ENCODE data around the gene AKR7A3.

DNA sequence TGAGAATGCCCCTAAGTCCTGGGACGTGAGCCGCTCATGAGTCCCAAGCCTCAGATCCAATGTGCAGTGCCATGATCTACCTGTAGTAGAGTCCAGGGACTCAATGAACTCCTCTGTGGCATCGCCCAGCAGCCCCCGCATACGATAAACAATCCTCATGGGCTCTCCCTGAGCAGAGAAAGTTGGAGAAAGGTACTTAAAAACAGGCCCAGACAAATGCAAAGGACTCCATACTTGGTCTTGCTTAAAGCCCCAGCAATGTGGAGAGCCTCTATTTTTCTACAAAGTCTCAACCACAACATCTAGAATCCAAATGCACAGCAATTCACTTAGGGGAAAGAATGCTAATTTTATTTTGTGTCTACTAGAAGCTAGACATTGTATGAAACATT is 113.0 kb downstream of the UBR4 start:
- RRBS = no CpG with 5 or more reads among the region's 5 CpGs

DNA sequence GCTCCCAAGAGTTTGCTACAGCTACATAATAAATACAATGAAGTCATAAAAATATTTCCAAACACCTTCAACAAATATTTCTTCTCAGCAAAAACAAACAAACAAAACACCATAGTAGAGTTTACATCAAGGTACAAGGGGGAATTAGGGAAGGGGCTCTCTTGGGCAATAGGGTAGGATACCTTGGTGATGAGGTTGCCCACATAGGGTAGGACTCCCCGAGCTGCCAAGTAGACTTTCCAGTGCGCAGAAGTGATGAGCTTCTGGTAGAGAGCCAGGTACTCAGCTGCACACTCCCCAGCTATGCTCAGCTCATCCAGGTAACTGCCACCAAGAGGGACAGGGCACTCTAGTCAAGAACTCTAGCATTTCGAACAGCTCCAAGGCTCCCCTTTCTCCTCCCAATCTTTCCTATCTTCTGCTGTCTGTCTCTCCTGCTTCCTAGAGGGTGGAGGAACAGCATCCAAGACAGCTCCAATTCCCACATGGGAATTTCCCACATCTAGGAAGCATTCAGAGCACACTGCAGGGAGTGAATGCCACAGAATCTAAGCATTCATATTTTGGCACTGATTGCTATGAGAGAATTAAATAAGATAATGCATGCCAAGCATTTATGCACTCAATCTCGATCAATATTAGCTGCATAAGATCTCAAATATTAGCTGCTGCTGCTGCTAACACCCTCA is 105.1 kb downstream of the UBR4 start:
- RRBS = no CpG with 5 or more reads among the region's 4 CpGs

GRCh38 chr1:19121130-19121902 is 88.8 kb downstream of the UBR4 start:
- RRBS = no CpG with 5 or more reads among the region's 9 CpGs

DNA sequence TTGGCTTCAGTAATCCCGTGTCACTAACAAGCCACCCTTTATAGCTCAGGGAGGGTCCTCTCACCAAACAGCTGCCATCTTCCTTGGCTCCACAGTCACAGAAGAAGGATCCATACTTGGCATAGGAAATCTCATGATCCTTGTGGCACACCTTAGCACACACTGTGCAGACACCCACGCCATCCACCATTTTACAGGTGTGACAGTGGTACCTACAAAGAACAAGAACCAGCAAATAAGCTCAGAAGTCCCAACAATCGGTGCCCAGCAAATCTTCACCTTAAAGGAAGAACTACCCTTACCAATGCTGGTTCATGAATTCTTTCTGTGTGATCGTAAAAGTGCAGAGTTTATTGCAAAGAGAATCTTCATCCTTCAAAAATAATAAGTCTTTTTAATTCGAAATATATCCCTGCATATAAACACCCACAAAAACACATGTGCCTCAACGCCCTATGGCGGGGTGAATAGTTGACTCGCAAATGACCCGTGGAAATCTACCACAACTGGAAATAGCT is 48.5 kb downstream of the UBR4 start:
- RRBS = no CpG with 5 or more reads among the region's 9 CpGs

DNA sequence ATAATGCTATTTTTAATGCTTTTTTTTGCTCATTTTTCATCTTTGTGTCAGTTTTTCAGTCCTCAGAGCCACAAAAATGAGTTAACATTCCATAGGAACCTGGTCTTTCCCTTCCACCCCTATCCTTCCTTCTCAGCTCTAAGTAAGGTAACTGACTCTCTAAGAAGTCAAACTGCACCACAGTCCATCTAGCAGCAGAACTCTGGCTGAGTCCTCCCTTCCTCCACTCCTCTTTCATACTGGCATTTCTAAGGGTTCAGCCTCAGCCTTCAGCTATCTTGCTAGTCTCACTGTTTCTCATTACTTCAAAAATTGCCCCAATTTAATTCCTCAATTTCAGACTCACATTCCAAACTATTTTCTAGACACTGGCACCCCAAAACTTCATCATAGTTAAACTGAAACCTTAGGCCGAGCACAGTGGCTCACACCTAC is 29.4 kb downstream of the UBR4 start:
- RRBS = no CpG with 5 or more reads among the region's 1 CpG

GRCh38 chr1:19181233-19181804 is 28.7 kb downstream of the UBR4 start:
- RRBS = no CpG with 5 or more reads among the region's 2 CpGs

- RRBS = 5% methylated on average over 2 of the region's 27 CpGs
Observed at GRCh38 chr1:19209273-19209949, 655 bp downstream of the UBR4 start.

DNA sequence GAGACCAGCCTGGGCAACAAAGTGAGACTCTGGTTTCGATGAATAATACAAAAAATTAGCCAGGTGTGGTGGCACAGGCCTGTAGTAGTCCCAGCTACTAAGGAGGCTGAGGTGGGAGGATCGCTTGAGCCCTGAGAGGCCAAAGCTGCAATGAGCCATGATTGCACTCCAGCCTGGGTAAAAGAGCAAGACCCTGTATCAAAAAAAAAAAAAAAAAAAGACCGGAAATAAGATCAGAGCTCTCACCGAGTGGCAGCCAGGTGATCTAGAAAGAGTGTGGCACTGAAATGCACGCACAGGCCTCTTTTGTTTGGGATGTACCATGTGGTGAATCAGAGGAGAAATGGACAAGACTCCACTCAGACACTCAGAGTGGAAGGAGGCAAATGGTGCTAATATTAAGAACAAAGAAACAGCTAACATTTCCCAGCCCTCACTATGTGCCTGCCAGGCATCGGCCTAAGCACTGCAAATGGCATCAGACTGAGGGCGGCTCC is 16.0 kb downstream of the AKR7A3 start:
- RRBS = no CpG with 5 or more reads among the region's 7 CpGs

DNA sequence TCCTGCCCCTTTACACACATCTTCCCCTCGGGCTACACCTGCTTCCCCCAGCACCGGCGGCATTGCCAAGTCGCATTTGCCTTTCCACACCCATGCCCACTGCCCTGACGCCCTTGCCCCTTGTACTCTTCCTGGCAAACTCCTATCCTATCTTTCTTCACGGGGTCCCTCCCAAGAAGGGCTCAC is 15.7 kb downstream of the AKR7A3 start:
- RRBS = no CpG with 5 or more reads among the region's 6 CpGs

GRCh38 chr1:19288373-19289670 is at the start of gene AKR7A3:
Gene AKR7A3 (minus strand): TSS chr1:19288770.
- RRBS = 56% methylated on average over 2 of the region's 82 CpGs

DNA sequence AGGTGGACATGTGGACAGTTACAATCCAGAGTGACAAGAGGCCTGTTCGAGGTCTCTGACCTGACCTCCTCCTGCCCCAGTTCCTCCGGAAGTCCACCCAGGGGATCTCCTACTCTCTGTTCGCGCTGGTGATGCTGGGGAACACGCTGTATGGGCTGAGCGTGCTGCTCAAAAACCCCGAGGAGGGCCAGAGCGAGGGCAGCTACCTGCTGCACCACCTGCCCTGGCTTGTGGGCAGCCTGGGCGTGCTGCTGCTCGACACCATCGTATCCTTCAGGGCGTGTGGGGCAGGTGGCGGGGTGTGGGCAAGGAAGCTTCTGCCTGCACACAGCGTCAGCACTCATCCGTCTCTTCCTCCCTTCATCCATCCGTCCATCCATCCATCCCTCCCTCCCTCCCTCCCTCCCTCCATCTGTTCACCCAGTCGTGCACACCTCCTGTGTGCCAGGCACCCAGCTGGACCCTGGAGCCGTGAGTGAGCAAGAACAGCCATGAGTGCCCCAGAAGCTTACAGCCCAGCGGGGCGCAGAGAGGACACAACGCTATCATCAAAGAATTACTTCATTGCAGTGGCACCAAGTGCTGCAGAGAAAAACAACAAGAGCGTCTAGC is 15.1 kb downstream of the SLC66A1 start:
- RRBS = no CpG with 5 or more reads among the region's 22 CpGs

DNA sequence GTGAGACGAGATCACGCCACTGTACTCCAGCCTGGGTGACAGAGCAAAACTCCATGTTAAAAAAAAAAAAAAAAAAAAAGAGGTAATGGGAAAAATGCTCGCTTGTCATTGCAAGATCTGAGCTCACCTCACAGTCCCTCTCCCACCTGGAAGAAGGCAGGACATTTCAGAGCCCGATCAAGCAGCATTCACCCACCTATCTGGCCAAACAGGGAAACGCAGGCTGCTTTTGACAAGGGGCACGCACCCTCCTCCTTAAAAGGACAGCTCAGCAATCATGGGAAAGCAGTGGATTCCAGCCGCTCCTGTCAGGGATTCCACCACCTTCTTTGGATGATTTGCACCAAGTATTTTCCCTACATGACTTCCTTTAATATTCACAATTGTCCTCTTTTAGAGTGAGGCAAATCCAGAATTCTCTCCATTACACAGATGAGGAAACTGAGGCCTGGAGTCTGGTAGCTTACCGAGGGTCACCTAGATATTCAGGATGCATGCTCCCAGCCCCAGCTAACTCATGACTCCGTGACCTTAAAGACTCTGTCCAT is 80.8 kb downstream of the CAPZB start:
- RRBS = no CpG with 5 or more reads among the region's 9 CpGs

GRCh38 chr1:19426215-19426741 is 59.1 kb downstream of the CAPZB start:
- RRBS = no CpG with 5 or more reads among the region's 9 CpGs

DNA sequence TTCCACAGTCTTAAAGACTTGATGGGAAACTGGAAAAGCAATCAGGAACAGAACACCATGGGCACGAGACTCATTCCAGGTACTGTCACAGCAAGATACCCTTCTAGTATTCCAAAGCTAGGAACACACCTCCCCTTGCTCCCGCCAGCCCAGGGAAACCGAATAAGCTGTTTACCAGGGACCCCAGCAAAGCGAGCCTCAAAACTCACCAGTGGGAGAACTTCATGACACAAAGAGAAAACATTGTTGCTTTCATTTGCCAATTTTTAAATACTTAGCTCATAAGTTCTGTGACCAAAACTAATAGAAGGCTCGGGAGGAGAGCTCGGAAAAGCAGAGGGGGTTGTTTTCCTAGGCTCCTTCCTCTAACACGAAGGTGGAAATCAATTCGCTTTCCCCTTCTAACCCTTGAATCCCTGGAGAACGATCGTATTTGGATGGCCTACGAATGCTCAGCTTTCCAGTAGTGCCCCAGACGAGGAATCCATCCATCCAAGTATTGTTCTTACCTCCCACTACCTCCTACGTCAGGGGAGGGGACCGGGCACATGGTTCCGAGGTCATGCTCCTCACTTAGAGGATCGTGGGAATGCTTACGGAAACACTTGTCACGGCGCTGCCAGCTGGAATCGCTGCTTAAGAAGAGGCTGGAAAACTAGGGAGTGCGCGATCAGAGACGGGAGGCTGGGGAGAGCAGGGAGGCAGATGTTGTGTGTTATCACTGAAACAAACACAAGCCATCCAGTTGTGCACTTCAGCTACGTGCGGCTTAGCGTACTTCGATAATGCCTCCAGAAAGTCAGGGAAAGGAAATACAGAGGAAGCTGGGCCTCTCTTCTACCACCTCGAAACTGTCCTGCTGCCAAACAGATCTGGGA is 47.5 kb downstream of the CAPZB start:
- RRBS = no CpG with 5 or more reads among the region's 28 CpGs

- RRBS = no CpG with 5 or more reads among the region's 2 CpGs
Observed at GRCh38 chr1:19450440-19451281, 34.7 kb downstream of the CAPZB start.

DNA sequence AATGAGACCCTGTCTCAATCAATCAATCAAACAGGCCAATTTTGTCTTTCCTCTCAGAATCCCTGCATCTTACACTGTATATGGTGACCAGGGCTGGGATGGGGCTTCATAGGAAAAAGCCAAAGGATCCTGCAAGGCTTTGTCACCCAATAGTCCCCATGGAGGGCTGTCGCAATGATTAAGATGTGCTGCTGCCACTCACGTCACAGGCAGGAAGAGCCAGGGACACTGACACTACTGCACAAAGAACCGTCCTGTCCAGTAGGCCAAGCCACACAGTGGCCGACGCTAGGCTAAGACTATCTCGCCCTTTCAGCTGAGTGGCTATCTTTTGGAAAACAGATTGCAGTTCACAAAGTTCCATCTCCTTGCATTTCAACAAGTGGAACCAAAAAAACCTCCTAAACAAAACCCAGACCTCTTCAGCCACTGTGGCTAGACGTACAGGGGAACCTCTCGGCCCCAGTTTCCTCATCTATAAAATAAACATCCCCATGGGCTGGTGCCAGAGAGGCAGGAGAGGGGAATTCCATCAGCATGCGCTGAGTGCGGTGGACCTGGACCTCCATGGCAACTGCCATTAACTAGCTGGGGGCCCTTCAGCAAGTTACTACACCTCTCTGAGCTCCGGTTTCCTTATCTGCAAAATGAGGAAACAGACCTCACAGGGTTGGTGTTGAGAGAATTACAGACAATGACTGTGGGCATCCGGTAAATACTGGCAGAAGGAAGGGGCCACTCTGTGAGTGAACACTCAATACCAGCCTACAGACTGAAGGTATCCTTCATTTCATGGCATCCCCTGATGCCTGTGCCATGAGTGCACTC is 8.7 kb downstream of the CAPZB start:
- RRBS = 20% methylated on average over 2 of the region's 12 CpGs

GRCh38 chr1:19505287-19506157 is 20.2 kb upstream of the CAPZB start:
- RRBS = no CpG with 5 or more reads among the region's 14 CpGs

GRCh38 chr1:19623337-19624155 is 20.6 kb upstream of the NBL1 start:
- RRBS = no CpG with 5 or more reads among the region's 10 CpGs

DNA sequence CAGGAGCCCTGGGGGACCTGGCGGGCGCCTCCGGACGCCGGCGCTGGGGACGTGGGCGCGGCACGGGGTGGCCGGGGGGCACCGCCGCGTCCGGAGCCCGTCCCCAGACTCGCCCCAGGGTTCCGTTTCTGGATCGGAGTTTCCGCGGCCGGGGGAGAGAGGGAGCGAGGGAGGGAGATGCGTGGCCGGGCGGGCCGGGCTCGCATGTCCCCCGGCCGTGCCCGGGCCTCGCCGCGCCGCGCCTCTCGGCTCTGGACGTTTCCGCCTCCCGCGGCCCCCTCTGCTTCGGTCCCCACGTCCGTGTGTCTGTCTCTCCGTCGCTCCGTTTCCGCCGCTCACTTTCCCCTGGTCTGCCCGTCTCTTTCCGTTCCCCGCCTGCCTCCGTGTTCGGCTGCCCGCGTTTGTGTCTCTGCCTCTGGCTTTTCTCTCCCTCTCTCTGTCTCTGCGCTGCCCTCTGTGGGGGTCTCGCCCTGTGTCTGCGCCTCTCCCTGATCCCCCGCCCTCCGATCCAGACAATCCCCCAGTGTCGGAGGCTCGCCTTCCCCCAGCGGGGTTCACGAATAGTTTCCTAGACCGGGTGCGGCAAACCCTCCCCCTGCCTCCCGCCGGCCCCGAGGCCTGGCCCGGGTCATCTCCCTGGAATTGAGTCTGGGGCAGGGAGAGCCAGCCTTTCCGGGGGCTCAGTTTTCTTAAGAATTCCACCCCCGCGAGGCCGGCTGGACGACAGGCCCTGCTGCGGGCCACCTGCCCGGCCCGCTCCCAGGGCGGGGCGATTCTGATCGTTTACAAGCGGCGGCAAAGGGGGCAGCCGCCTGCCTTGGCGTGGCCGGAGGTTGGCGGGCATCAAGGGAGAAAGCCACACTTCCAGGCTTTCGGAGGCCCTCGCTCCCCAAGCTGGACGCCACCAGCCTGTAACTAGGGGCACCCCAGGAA is 746 bp downstream of the NBL1 start:
- RRBS = 1% methylated on average over 28 of the region's 91 CpGs

DNA sequence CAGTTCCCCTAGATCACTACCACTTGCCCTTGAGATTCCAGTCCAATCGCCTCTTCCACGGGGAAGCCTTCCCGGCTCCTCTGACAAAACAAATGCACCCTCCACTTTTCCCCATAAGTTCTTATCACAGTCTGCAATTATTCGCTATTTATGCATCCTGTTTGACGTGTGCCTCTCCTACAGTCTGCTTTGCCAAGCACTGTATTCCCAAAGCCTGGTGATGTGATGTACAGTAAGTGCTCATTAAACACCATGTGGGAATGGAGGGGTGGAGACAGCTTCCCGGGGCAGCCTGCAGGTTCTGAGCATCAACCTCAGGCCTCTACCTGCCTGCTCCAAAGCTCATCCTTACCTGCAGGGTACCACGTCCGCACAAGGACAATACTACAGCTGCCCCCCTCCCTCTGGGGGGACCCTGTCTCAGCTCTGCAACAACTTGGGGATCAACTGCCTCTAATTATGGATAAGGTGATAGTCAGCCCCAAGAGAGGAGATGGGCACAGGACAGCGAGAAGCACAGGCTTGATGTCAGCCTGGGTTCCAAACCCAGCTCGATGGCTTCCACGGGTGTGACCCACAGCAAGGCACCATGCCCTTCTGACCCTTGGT is 57.5 kb downstream of the TMCO4 start:
- RRBS = no CpG with 5 or more reads among the region's 11 CpGs

Measured in choroid plexus epithelial cell (primary cell).